Astrocyte (in vitro differentiated cells and primary cell): ENCODE measurements around the genes CCR9 and CCR5.

GRCh38 chr3:44339234-44339406 is 554 bp downstream of the TCAIM start:
- PRO-cap: no peak
- RRBS, 2 experiments: no CpG with 5 or more reads among the region's 2 CpGs

- PRO-cap: no peak
- RRBS, 2 experiments: no CpG with 5 or more reads among the region's 6 CpGs
Observed at GRCh38 chr3:44348627-44349221, 10.2 kb downstream of the TCAIM start.

- PRO-cap: no peak
- RRBS, 2 experiments: 100% methylated on average over 1 of the region's 16 CpGs; no CpG with 5 or more reads in 1 of the 2 experiments
Observed at GRCh38 chr3:44412104-44413021, 65.1 kb downstream of the ZNF445 start.

GRCh38 chr3:44641775-44643097 is 6.3 kb upstream of the ZNF35 start:
- PRO-cap: no peak
- RRBS, 2 experiments: no CpG with 5 or more reads among the region's 11 CpGs

DNA sequence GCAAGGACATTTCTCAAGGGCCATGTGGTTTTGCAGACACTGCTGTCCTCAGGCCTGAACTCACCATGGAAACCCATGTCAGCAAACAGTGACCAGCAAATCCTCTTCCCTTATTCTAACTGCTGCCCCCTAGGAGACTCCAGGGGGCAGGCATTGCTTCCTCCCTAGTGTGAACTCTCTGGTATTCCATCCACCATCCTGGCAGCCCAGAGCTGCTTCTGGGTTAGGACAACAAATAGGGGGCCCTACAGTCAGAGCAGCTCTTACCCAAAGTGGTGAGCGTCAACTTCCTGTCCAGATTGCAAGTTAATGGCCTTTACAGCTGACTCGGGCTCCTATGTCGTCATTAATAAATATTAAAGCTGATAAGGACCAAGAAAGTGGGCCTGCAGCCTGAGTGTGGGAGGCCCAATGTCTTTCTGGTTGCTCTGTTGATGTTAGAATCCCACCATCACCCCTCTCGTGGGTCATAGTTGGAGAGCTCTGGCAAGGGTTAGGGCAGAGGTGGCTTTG is 41.4 kb downstream of the TGM4 start:
- PRO-cap: no peak
- RRBS, 2 experiments: no CpG with 5 or more reads among the region's 4 CpGs

GRCh38 chr3:45034488-45035511 is 8.7 kb downstream of the CLEC3B start:
- PRO-cap: no peak
- RRBS, 2 experiments: no CpG with 5 or more reads among the region's 11 CpGs

GRCh38 chr3:45035512-45036521 is 9.7 kb downstream of the CLEC3B start:
- PRO-cap: no peak
- RRBS, 2 experiments: 2 to 3% methylated on average over 7 of the region's 66 CpGs

GRCh38 chr3:45092061-45092664 is 54.0 kb downstream of the CDCP1 start:
- PRO-cap: no peak
- RRBS, 2 experiments: no CpG with 5 or more reads among the region's 5 CpGs

GRCh38 chr3:45144761-45145620 is 1.2 kb downstream of the CDCP1 start:
- PRO-cap: no peak
- RRBS, 2 experiments: 2% methylated on average over 3 of the region's 20 CpGs; no CpG with 5 or more reads in 1 of the 2 experiments

- PRO-cap: no peak
- RRBS, 2 experiments: no CpG with 5 or more reads among the region's 14 CpGs
Observed at GRCh38 chr3:45544015-45545006, 50.2 kb upstream of the LIMD1 start.

- PRO-cap: no peak
Observed at GRCh38 chr3:45565151-45565671, 29.3 kb upstream of the LIMD1 start.

DNA sequence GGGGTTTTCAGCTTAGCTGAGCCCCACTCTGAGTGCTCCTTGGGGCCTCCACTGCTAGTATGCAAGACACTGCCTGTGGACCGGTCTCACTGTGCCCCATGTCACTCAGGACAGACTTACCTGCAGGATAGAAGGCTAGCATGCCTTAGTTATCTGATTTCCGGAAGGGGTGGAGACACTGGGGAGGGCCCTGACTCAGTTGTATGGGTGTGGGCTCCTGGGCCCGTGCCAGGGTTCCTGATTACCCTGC is 4.3 kb upstream of the SLC6A20 start:
- PRO-cap: no peak
- RRBS, 2 experiments: 84 to 89% methylated on average over 2 of the region's 3 CpGs

DNA sequence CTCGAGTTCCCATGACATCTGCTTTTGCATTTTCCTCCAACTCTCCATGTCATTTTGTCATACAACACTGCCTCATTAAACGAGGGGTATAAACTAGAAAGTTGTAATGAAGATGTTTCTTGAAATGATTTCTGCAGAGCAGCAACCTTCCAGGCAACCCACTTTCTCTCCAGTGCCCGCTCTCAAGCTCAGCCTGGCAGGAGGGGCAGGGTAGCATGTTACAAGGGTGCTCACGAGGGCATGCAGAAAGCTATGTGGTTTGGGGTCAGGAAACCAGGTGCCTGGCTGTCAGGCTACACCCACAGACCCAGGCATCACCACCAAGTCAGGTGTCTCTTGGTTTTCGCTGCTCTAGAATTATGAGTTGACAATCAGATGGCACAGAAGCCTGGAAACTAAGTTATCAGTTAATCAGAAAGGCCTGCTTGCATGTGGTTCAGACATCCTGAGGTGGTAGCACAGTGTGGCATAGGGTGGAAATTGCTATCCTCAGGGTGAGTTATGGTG is 16.3 kb upstream of the CCR9 start:
- PRO-cap: no peak
- RRBS, 2 experiments: no CpG with 5 or more reads among the region's 5 CpGs

- PRO-cap: no peak
- RRBS, 2 experiments: no CpG with 5 or more reads among the region's 9 CpGs
Observed at GRCh38 chr3:45886001-45886798, at the start of gene CCR9. TSS of gene CCR9 (plus strand) at chr3:45886543.

- PRO-cap: no peak
- RRBS, 2 experiments: no CpG with 5 or more reads among the region's 7 CpGs
Observed at GRCh38 chr3:45936047-45936506, 7.2 kb upstream of the CXCR6 start.

DNA sequence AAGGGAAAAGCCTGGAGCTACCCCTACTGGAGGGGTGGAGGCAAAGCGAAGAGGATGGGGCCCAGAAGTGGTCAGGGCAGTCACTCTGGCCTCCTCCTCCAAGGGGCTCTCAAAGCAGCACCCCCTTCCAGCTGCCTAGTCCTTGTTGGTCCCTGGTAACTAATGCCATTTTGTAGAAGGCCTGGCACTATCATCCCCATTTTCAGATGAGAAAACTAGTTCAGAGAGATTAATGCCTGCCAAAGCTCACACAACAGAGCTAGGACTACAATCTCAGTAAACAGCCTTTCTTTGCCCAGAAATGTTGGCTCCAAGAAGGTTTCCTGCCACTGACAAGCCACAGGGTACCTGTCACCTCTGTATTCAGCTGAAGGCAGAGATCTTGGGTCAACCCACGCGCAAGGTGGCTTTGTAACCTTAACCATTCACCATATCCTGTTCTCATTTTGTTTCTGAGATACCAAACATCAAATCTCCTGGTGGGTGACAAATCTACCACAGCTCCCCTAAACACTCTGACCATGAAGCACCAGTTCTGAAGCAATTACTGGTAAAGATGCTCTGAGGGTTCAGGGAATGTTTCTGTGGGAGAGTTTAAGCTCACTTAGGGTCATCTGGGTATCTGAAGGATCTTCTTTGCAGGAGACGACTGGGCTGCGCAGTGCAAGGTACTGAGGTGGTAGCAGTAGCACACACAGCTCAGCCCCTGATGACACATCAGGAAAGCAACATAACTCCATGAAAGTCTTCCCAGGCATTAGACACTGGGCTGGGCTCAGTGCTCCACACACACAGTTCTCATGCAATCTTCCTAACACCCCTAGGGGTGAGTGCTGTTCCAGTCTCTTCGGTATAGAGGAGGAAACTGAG is 7.4 kb downstream of the CXCR6 start:
- PRO-cap: no peak
- RRBS, 2 experiments: no CpG with 5 or more reads among the region's 6 CpGs

DNA sequence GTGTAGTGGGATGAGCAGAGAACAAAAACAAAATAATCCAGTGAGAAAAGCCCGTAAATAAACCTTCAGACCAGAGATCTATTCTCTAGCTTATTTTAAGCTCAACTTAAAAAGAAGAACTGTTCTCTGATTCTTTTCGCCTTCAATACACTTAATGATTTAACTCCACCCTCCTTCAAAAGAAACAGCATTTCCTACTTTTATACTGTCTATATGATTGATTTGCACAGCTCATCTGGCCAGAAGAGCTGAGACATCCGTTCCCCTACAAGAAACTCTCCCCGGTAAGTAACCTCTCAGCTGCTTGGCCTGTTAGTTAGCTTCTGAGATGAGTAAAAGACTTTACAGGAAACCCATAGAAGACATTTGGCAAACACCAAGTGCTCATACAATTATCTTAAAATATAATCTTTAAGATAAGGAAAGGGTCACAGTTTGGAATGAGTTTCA is at the start of gene CCR5:
Gene CCR5, plus strand, starts transcription at position 242 of the 450 bp plus-strand sequence.
- PRO-cap: no peak
- RRBS, 2 experiments: no CpG with 5 or more reads among the region's 4 CpGs

DNA sequence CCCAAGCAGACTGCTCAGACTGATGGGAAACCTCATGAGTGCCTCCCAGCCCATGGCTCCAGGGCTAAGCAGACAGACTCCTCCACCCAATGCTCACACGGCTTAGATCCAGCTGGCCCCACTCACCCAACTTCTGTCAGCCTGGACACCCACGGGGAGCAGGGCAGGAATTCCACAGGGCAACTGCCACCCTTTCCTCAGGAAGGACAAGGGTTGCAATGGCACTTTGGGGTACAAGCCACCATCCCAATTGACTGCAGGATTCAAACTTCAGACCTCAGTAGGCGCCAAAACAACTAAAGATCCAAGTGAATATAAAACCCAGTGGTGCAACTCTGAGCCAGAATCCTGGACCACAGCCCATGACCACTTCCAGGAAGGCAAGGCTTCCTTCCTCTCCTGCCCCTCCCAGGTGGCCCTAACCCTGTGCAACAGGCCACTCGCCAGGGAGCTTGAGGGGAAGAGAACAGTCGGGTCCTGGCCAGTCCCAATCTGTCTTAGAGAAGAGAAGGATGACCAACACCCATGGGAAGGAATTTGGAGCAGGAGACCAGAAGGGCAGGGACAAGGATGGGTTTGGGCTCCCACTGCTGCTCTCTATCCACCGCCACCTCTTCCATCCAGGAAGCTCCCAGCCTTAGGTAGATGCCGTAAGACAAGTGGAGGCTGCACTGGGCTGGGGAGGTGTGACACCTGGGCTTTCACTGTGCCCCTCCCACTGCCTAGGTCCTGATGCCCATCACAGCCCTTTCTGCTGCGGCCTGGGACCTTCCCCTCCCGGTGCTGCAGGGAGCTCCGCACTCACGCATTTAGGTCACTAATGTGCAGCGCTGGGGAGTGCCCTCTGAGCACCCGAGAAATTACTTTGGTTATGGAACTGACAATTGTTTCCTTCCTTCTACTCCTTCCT is 1.1 kb downstream of the LTF start:
- PRO-cap: no peak
- RRBS, 2 experiments: no CpG with 5 or more reads among the region's 13 CpGs

DNA sequence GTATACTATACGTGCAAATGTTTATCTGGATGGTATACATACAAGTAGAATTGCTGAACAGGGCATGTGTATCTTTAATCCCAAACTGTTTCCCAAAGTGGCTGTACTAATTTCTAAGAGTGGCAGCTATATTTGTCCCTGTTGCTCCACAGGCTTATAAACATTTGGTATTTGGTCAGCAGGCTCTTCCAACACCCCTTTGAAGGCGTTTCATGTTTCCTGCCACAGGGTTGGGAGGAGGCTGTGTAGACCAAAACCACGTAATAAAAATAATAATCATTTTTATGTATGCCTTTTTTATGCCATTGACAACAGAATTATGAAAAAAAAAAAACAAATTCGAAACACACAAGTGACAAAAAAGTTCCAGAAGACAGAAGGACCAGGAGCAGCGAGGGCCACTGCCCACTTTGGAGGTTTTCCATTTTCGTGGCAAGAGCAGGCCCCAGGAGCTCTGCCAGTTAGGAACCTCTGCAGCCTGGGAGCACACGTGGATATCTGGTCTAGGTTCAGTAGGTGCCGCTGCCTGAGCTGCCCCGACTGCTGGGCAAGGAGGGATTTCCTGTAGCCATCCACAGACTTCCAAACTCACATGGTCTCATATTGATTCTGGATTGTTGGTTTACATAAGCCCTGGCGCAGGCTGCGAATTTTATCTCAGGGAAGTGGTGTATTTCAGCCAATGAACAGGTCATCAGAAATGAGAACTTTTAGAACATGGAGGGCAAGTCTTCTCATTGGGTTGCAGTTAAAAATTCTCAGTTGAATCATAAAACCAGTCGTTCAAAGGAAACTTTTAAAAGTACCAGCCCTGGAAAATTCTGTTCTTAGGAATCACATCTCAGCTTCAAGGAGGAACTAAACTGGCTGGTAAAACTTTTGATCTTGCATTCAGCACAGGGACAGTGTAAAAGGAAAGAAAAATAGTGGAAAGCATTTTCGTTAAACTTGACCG is 6.8 kb upstream of the RTP3 start:
- PRO-cap: no peak
- RRBS, 2 experiments: no CpG with 5 or more reads among the region's 14 CpGs

DNA sequence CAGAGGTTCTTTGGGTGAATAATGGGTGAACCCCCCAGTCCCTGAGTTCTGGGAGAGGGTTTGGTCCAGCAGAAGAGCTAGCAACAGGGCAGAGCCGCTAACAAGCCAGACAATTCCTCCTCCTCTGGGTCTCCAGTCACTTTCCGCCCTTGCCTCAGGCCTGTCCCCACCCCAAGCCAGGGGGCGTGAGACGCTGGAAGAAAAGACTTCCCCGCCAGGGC is 650 bp downstream of the LRRC2 start:
- PRO-cap: no peak
- RRBS, 2 experiments: no CpG with 5 or more reads among the region's 5 CpGs